Osteocyte (in vitro differentiated cells): Measurements from ENCODE around the genes CNKSR3 and TIAM2.

- PRO-cap, result no peak
These were observed 124.7 kb downstream of the IPCEF1 start for GRCh38 chr6:154231934-154232329.

GRCh38 chr6:154438657-154439715, 71.5 kb downstream of the CNKSR3 start:
- PRO-cap, result no peak

DNA sequence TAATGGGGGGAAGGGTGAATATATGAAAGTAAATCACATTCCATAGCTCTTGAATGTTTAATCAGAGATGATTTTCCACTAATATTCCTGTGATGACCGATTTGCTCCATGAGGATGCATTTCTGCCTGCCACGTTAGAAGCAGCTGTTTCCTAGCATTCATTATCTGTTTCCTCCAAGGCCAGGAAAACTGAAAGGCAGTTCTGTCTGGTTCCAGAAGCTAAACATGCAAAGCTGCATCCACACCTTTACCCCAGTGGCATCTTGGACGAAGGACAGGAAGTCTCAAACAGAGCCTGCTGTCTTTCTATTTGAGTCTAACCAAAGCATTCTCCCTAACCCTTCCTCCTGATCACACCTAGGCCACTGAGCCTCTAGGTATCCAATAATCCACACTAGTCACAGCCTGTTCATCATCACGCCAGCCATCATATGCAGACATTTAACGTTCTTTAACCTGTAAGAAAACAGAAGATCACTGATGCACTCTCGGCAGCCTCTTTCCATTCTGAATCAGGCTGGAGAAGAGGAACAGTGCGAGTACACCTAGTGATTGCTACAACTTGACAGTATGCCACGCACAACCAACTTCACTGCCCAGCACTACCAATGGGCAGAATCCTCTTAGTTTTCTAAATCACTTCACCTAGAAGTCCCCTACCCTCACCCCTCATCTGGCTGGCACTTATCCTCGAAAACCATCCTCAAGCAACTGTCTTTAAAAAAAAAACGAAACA, 27.5 kb downstream of the CNKSR3 start:
- PRO-cap, result no peak

GRCh38 chr6:154507247-154507928, 3.1 kb downstream of the CNKSR3 start:
- PRO-cap, result no peak

DNA sequence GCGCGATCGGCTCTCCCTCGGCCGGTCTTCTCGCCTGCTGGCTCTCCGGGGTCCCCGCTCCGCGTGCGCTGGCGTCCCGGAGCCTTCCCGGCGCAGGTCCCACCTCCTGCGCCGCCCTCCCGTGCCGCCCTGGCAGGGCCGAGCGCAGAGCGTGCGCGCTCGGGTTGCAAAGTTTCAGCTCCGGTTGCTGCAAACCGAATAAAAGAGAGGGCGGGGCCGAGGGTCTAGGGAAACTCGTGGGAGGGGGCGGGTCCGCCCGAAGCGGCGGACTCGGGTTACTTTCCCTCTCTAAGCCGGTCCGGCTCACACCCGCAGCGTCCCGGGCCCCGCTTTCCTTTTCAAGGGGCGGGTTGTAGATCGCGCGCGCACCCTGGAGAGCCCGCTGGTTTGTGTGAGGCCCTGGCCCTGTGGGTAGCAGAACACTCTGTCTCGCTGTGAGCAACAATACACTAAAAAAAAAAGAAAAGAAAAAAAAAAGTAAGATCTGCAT, at the start of gene CNKSR3:
TSS of gene CNKSR3 (minus strand) at position 200 of the 490 bp plus-strand sequence.
- PRO-cap, result bidirectional peak, plus-strand start at position 278 of the sequence, minus-strand start outside the sequence

GRCh38 chr6:154512127-154512765, 1.8 kb upstream of the CNKSR3 start:
- PRO-cap, result no peak

DNA sequence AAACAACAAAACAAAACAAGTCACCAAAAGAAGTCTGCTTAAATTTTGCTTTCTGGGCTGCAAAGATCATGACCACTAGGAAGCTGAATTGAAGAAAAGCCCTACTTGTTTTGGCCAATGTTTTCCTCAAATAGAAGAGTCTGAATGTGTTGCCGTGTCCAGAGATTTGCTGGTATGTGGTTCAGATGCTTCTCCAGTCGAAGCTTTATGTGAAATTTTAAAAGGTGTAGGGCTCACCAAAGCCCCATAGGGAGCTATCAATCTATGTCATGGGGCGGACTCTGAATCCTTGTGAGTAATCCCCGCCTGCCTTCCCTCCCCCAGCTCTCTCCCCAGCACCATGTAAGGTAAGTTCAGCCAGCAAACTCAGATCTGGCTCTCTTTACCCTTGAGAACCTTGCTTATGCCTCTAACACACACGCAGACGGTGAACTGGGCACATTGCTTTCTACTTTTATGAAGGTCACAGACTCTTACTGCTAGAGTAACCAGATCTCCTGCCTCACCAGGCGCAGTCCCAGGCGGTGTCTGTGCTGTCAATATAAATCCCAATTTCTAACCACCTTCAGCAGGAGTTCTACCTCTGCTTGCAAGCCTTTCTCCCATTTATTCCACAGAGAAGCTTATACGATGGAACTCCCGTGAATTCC, 82.6 kb upstream of the CNKSR3 start:
- PRO-cap, result no peak

DNA sequence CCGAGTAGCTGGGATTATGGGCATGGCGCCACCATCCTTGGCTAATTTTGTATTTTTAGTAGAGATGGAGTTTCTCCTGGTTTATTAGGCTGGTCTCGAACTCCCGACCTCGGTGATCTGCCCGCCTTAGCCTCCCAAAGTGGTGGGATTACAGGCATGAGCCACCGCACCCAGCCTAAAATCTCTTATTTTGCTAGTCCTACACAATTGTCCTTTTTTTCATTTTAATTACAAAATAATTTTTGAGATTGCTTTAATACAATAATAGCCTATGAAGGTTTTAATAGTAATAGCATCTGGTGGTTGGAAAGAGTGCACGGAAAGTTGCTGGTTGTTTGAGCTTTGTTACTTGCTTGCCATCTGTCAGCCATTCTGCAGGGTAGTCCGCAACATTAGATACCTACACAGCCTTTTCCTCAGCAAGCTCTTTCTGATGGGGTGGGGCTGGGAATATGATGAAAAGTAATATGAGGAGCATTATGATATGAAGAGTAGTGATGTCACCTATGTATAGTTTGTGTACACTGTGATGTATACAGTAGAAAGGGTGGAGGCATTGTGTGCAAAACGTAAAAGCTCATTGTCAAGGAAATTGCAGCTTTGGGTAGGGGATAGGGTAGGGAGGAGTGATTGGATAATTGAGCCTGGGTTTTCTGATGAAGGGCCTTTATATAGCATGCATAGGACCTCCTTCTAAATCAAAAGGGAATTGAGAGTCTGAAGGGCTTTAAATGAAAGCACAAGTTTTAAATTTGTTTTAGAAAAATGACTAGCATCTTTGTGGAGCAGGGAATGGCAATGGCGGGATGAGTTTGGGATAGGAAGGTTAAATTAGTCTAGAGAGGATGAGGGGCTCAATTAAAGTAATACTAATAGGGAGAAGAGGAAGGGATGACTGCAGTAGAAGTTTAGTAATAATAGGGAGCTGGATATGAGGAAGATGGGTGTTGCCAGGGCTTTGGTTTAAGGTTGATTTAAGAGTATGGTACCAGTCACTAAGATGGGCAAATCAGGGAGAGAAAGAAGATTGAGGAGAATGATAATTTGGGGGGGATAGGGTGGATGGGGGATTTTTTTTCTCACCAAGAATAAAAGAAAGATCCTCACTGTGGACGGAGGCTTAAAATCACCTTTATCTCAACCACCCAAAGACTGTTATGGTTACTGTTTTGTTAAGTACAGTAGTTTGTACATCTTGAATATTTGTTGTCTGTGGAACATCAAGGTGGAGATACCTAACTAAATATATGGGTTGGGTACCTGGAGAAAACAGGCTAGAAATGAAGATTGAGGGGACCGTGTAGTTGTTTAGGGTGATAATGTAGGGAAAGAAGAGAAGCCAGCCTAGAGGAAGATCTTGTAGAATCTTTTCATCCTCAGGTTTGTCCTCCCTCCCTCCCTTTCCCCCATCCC, 16.4 kb downstream of the SCAF8 start:
- PRO-cap, result no peak

- PRO-cap, result no peak
These were observed 97.5 kb downstream of the SCAF8 start for GRCh38 chr6:154830597-154831253.

- PRO-cap, result no peak
These were observed 110.2 kb downstream of the SCAF8 start for GRCh38 chr6:154843292-154843851.

- PRO-cap, result unidirectional peak, plus-strand start at chr6:154995262; unidirectional peak, minus-strand start at chr6:154995945
These were observed at the start of gene TIAM2 for GRCh38 chr6:154995164-154996207. TSS of gene TIAM2 (plus strand) at chr6:154995315.

DNA sequence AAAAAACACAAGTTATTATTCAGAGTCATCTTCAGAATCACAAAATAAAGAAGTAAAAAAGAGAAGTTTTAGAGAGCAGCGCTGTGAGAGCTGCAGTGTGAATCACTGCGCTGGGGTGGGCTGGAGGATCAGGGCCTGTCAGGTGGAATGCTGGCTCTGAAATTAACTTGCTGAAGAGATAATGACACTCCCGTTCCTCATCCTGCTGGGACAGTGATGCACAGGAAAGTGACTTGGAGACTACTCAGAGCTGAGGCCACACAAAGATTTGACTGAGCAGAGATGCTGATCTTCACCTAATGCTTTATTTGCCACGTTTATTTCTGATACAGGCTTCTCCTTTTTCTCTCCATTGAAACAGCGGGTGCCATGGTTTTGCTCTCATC, 42.7 kb upstream of the CLDN20 start:
- PRO-cap, result no peak

DNA sequence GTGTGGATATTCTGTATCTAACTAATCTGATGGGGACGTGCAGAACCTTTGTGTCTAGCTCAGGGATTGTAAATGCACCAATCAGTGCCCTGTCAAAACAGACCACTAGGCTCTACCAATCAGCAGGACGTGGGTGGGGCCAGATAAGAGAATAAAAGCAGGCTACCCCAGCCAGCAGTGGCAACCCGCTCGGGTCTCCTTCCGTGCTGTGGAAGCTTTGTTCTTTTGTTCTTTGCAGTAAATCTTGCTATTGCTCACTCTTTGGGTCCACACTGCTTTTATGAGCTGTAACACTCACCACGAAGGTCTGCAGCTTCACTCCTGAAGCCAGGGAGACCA, 49.6 kb upstream of the TFB1M start:
- PRO-cap, result no peak

GRCh38 chr6:155418545-155418862, 37.1 kb downstream of the NOX3 start:
- PRO-cap, result no peak

GRCh38 chr6:156534511-156534968, 242.6 kb upstream of the ARID1B start:
- PRO-cap, result no peak

DNA sequence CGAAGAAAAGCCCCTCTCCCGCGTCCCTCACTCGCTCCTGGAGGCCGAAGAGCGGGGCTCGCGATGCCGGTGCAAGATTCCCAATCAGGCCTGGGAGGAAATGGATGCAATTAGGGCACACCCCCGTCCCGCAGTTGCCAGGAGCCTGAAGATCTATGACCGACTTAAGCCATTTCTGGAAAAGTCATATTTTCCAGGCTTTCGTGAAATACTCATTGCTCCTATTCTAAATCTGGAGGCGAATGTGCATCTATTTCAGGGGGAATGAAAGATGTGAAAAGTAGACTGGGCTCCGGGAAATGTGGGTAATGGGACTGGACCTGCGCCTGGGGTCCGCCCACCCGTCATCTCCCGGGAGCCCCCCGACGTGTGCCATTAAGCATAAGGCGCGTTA, 89.6 kb upstream of the ARID1B start:
- PRO-cap, result no peak

DNA sequence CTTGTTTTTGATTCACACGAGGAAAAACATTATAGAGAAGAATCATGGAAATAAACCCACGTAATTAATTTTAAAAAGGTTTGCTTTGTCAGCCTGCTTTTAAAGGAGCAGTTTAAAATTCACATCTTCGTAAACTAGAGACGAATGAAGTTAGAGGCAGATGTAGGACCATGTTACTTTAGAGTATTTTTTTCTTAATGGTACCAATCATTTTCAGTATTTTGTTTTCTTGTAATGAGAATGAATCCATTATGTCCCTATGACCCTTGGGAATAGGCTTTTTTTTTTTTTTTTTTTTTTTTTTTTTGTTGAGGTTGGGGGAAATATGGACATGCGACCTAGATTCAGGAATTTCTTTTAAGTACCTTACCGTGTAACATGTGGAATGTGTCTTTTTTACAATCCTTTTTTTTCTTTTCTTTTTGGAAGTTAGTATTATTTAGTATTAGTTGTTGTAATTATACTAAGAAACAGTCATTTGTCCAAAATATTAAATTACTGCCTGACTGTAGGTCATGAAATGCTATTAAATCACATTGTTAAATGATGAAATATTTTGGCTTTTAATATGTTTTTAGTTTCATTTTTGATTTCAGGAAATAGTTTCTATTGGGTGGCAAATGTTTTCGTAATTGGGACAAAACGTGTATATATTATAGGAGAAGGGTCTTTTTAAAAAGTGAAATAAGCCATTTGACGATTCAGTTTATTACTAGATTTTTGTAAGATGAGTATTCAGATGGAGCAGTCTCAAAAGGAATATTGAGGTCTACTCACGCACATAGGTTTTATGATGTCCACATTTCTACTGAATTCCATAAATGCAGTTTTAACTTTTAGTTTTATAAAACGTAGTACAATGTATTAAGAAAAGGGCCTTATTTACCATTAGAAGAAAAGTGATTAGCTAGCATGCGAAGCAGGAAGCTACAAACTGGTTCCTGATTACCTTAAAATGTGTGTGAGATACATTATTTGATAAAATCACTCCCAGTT, 4.8 kb downstream of the ARID1B start:
- PRO-cap, result no peak

GRCh38 chr6:156816476-156816838, 39.3 kb downstream of the ARID1B start:
- PRO-cap, result no peak

DNA sequence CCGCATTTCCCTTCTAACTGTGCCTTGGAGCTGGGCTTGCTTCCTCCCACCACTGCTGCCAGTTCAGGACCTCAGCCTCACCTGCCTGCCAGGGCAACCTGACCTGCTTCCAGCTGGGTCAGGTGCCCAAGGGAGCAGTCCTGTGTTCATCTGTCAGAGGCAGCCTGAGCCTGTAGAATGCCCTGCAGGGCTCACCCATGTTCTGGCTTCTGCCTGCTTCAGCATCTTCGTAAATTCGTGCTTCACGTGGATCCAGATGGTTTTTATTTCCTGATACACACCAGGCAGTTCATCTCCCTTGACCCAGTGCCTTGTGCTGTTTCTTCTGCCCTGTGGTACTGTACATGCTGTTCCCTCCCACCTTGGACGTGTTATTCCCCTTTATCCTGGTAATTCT, 50.2 kb downstream of the ARID1B start:
- PRO-cap, result no peak

DNA sequence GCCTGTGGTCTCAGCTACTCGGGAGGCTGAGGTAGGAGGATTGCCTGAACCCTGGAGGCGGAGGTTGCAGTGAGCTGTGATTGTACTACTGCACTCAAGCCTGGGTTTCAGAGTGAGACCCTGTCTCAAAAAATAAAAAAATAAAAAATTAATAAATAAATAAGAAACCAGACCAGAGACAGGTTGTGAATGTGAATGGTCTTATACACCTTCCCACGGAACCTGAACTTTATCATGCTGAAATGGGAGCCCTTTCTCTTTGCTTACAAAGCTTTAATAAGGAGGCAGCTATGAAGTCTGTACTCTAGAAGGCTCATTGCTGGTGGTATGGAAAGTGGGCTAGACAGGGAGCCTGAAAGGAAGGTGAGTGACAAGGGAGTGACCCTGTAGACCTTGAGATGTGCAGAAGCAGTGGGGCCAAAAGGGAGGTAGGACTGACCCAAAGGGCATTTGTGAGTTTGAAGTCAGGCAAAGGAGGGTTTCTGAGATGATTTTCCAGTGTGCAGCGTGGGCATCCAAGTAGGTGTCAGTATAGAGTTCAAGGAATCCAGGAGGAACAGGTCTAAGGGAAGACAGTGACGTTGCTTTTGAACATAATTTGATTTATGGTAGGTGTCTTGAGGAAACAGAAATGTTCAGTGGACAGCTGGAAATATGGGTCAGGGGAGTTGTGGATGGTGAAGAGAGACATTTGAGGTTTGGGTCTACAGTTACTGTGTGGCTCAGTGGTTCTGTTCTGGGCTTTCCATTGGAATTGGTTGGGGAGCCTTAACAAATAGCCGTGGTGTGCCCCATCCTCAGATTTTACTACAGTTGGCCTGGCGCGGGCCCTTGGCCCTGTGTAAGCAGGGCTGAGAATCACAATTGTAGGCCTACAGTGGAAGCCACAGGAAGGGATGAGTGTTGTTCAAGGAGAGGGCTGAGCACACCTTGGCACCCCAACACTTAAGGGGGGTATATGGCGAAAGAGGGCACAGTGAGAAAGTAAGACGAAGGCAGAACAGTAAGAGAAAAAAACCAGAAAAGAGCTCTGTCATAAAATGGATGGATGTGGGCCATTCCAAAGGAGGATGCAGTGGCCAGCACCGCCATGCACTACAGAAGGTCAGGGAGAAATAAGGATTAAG, 84.7 kb downstream of the ARID1B start:
- PRO-cap, result no peak